Measurements from ENCODE around the gene NPPA.

DNA sequence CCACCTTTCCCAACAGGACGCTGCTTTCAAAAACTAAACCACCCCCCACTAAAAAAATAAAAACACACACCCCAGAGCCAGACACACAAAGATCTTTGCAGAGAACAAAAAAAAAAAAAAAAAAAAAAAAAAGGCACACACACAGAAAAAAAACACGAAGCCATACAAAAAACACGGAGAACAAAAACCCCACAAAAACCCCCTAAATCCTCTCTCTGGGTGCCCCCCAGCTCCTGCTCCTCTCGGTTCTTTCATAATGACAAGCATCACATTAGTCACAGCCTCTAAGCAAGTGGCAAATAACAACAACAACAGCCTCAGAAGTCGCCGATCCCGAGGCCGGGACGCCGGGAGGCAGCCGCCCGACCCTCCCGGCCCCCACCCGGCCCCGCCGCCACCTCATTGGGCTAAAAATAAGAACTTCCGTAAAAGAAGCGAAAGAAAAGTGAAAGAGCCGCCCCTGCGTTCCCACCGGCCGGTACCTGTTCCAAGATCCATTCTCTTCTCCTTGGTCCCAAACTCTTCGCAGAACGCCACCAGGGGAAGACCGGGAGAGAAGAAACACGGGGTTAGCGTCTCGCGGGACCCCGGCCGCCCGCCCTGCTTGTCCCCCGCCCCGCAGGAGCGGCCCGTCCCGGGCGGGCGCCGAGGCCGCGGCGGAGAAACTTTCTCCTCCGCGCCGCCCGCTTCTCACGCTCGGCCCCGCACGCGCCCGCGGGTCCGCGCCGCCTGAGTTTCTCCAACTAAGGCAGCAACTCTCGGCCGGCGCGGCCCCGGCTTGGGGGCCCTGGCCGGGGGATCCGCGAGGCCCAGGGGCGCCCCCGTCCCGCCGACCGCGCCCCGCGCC, 102.8 kb downstream of the CASZ1 start:
- PRO-cap, result unidirectional peak, plus-strand start at position 437 of the sequence

DNA sequence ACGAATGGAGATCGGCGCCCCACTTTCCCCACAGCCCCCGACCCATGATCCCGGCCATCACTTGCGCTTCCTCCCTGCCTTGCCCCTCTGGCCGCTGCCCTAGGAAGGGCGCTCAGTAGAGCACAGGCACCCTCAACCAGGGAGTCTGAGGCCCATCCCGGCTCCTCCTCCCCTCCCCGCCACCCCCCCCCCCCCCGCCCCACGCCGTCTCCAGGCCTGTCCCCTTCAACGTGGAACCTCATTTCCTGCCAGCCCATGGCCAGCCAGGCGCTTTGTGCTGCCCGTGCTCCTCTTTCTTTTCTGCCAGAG, 101.1 kb downstream of the CASZ1 start:
- PRO-cap, result no peak

- PRO-cap, result no peak
These were observed 74.9 kb downstream of the CASZ1 start for GRCh38 chr1:10721478-10722053.

GRCh38 chr1:10794757-10795469, 1.5 kb downstream of the CASZ1 start:
- PRO-cap, result no peak

DNA sequence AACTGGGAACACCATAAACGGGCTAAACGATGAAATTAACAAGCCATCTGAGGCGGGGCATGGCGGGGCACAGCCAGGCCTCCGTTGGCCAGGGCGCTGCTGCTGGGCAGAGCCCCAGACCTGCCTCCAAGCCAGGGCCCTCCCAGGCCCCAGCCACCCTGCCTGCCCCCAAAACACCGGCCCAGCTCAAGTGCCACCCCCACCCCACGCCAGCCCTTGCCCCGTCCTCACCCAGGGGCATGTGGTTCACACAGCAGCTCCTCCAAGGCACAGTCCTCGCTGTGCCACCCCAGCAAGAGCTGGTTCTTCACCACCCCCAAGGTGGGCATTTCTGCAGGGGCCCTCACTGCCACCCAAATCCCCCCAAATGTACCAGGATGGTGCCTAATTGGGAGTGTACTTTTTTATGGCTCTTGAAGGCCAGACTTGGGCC, 60.0 kb upstream of the CASZ1 start:
- PRO-cap, result no peak

GRCh38 chr1:10960289-10960754, 21.6 kb downstream of the C1orf127 start:
- PRO-cap, result no peak

DNA sequence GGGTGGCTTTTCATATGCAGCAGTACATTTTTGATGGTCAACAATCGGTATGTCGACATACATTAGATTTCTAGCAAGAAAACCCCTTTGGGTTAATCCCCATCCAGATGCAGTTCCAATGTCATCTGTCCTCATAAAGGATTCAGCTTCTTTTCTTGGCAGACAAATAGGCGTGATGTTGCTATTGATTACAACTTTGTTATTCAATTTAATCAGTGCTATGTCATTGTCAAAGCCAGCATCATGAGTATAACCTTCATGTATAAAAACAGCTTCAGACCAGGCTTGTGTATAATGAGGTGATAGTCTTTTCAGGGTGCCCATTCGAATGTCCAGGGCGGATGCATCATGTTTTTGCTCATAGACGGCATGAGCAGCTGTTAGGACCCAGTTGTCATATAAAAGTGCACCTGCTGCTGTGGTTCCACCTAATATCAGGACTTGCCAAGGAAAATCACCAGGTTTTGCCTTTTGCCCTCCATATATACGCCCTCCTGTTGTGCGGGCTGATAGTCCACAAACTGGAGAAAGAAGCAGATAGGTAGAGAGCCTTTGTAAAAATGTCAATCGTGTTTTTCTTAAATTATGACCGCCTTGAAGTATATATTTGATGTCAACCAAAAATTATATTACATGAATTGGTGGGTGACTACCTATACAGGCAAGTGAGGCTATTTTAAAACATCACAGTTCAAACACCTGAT, 14.8 kb downstream of the TARDBP start:
- PRO-cap, result no peak

DNA sequence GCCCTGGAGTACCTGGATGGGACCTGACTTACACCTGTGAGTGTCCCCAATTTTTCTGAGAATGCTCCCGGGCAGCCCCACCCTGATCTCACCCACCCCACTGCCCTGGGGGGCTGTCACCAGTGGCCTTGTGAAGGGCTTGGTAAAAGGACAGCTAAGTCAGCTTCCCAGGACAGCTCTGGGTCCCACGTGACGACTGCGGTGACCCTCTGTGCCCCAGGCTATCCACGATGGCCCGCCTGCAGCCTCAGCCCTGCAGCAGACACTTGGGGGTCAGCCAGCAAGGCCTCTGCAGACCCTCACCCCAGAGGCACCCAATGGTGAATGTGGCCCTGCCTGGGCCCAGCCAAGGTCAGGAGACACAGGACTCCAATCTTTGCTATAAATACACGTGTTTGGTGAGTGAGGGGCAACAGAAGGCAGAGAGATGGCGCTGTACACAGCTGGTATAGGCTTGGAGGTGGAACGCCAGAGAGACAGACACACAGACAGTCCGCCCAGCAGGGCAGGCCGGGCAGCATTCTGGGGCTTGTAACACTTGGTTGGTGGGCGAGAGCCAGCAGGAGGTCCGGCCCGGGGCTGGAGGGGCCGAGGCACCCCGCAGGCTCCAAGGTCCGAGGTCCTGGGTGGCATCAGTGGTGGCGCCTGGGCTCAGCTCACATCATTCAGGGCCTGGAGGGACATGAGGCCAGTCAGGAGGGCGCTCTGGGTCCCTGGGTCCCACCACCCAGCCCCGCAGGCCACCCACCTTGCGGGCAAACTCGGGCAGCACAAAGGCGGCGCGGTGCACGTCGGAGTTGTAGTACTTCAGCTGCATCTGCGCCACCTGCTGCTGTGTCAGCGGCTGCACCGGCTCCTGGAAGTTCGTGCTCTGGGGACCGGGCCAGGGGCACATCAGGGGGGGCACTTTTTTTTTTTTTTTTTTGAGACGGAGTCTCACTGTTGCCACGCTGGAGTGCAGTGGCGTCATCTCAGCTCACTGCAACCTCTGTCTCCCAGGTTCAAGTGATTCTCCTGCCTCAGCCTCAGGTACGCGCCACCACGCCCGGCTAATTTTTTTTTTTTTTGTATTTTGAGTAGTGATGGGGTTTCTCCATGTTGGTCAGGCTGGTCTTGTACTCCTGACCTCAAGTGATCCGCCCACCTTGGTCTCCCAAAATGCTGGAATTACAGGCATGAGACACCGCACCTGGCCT, 5.2 kb downstream of the SRM start:
- PRO-cap, result no peak

DNA sequence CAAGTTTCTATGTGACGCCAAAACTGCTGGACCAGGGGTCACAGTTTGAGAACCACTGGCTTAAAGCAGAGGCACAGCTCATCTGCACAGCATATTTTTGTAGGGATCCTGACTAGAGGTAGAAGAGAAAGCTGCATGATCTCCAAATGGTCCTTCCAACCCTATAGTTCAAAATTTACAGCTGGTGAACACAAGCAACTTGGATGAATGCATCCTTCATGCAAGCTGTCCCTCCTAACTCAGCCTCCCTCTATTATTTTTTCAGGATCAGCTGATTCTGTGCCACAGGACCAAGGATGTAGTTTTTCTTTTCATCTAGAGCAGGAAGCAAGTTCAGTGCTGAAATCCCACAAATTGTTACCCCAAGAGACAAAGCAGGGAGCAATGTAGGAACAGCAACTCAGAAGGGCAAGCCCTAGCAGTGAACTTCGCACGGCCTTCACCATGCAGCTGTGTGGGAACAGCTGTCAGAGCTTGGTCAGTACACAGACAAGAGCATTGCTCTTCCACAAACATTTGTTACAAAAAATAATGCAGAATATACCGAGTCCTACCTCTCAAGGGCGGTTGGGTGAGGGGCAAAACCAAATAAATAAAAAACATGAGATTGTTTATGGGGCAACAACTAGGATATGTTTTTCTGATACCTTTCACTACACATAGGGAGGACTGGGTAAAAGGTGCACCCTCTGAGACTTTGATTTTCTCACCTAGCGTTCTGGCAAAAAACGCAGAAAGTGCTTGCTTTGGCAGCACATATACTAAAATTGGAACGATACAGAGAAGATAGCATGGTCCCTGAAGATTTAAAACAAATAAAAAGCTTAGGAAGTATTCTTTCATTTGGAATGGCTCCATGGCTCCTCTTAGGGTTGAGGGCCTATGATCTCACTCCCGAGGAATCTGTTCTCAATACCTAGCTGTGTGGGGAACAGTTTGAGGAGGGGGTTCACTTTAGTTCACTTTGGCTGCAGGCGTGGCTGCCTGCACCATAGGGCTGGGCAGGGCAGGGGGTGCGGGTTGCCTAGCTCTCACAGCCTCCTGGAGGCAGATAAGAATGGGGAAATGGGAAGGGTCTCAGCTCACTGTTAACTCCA, 37.2 kb upstream of the ANGPTL7 start:
- PRO-cap, result no peak

DNA sequence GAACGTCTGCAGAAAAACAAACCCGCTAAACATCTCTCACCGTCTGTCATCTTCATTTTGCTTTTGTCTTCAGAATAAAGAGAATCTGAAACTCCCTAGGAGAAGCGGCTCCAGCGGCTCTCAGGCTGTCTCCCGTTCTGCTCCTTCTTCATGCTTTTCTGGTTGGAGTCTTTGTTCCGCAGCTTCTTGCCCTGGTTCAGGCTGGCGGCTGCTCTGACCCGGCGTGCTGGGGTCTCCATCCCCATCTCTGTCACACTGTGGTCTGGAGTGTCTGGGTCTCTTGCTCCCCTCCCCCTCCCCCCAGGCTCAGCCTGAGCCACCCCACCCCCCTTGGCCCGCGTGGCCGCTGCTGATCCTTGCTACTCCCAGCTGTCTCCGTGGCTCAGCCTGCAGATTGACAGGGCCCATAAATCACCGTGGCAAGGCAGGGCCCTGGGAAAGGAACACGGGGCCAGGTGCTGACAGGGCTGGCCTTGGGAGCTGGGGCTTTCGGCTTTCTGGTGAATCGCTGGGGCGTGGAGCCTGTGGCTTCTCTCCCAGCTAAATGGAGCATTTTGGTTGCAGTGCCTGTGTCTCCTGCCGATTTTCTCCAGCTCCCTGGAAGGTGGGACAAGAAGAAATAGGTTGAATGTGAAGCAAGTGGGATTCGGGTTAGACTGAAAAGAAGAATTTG, 66.8 kb downstream of the UBIAD1 start:
- PRO-cap, result no peak

DNA sequence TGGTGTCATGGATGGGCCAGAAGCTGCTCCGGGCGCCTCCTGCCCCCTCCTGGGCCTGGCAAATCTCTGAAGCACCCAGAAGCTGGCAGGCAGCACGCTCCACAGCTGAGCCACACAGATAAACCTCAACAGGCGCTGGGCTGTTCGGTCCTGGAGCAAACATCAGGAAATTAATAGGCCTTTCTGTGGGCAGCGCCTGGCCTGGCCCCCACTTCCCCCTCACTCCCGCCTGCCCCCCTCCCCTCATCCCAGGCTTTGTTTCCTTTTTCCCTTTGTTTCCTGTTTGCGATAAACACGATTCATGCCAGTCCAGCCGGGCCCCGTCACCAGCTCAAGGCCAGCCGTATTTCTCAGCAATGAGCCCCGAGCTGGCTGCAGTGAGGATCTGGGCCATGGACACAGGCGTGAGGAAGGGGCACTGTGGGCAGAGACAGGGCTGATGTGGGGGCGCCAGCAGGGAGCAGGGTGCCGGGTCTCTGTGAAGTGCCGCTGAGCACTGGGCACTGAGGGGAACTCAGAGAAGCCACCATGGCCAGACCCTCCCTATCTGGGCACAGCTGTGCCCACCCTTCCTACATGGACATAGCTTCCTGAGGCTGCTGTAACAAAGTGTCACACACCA, 20.0 kb upstream of the DISP3 start:
- PRO-cap, result no peak

- PRO-cap, result no peak
These were observed 20.7 kb downstream of the DISP3 start for GRCh38 chr1:11499373-11500434.

- PRO-cap, result no peak
These were observed 53.3 kb downstream of the FBXO2 start for GRCh38 chr1:11600961-11601323.

DNA sequence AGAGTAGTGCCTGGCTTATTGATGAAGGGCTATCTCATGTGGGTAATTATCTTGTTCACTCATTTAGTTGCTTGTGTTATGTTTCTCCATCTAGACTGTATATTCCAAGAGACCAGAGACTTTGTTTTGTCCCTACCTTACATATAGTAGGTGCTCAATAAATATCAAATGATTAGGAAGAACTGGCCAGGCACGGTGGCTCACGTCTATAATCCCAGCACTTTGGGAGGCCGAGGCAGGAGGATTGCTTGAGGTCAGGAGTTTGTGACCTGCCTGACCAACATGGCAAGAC, 9.0 kb downstream of the FBXO2 start:
- PRO-cap, result no peak

- PRO-cap, result bidirectional peak, plus-strand start at chr1:11736864, minus-strand start at chr1:11736863
These were observed 1.1 kb downstream of the AGTRAP start for GRCh38 chr1:11736760-11737701.

DNA sequence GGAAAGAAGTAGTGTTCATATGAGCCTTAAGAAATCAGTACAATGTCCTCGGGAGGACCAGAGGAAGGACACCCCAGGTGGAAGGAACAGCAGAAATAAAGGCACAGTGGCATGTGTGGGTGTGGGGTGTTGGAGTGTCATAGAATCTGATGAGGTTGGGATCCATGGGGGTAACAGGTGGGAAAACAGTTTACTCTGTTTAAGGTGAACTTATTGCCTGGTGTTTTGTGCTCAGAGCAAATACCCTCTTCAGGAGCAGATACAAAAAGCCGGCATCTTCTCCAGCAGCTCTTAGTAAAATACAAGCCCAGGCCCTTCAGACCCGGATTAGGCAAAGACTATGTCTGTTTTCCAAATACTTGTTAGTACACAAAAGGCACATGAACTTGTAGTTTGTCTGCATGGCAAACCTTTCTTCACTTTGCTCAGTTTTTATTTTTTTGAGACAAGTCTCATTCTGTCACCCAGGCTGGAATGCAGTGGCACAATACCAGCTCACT, 2.9 kb downstream of the NPPA start:
- PRO-cap, result no peak

DNA sequence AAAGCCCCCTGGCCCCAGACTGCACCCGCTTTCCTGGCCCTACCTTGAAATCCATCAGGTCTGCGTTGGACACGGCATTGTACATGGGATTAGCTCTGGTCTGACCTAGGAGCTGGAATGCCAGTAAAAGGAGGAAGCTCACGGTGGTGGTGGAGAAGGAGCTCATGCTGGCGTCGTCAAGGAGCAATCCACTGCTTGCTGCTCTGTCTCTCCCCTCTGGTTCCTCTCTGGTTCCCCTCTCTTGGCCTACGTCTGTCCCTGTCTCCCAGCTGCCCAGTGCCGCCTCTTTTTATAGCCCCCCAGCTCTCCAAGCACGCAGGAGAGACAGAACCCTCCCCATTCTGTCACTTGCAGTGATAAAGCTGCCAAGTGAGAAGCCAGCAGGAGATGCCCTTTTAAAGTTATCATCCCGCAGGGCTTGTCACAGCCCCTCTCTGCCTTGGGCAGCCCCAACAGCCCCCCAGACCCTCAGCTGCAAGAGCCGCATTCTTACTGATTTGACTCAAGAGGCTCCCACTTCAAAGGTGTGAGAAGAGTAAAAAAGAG, at the start of gene NPPA:
Gene NPPA (minus strand): TSS at position 265 of the 546 bp plus-strand sequence.
- PRO-cap, result no peak

DNA sequence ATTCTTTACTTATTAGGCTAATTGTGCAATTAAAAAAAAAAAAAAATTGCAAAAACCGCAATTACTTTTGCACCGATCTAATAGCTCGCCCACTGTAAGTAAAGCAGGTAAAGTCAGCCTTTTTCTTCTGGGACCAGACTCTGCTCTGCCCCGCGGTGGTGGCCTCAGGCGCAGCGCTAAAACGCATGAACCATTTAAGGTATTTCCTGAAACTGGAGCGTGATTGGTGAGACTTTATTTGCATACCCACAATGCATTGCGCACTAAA, 18.6 kb downstream of the KIAA2013 start:
- PRO-cap, result no peak

GRCh38 chr1:11938723-11939303, 4.3 kb downstream of the PLOD1 start:
- PRO-cap, result no peak

DNA sequence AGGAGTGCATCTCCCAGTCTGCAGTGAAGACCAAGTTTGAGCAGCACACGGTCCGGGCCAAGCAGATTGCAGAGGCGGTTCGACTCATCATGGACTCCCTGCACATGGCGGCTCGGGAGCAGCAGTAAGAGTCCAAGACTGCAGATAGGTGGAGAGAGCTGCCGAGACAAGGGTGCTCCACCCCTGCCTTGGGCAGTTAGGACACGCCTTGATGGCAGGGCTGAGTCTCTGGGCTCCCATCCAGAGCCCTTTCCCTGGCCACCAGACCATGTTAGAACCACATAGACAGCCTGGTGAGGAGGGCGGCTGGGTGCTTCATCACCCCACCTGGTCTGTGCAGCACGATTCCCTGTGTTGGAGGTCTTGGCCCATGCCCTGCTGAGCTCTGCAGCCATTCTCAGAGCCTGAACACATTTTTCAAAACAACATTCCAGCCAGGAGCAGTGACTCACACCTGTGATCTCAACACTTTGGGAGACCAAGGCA, 17.3 kb upstream of the MIIP start:
- PRO-cap, result no peak

Data from aorta (tissue), 1 donor.